Vein endothelial cell (primary cell): ENCODE data around the gene GALNT18.

- CAGE, long polyA plus RNA = no peak
Observed at GRCh38 chr11:10326806-10327124, 21.9 kb downstream of the ADM start.

GRCh38 chr11:10366429-10367151, 61.7 kb downstream of the ADM start:
- CAGE, long polyA plus RNA = no peak

- CAGE, long polyA plus RNA = no peak
Observed at GRCh38 chr11:10372351-10372740, 67.5 kb downstream of the ADM start.

GRCh38 chr11:10455799-10456886, 1.1 kb downstream of the AMPD3 start:
- CAGE, long polyA plus RNA = no peak

DNA sequence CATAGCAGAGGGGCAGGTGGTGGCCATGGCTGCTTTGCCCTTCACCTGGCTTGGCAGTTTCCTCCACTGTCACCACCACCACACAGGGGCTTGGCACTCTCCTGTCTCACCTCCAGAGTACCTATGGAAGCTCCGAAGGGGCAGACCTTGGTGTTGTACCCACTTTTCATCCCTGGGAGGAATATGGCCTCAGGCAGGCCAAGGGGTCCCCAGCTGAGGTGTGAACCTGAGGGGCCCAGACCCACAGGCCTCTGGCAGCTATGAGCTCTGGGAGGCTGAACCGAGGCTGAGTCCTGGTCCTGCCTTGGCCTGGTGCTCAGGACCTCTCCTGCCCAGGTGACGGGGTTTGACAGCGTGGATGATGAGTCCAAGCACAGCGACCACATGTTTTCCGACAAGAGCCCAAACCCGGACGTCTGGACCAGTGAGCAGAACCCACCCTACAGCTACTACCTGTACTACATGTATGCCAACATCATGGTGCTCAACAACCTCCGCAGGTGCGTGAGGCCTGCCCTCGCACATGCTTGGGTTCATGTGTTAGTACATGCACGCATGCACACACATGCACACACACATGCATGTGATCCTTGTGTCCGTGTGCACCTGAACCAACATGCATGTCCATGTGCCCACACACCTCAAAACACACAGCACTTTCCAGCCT, 41.1 kb downstream of the RNF141 start:
- CAGE, long polyA plus RNA = no peak

GRCh38 chr11:10558813-10559518, 9.5 kb downstream of the LYVE1 start:
- CAGE, long polyA plus RNA = no peak

DNA sequence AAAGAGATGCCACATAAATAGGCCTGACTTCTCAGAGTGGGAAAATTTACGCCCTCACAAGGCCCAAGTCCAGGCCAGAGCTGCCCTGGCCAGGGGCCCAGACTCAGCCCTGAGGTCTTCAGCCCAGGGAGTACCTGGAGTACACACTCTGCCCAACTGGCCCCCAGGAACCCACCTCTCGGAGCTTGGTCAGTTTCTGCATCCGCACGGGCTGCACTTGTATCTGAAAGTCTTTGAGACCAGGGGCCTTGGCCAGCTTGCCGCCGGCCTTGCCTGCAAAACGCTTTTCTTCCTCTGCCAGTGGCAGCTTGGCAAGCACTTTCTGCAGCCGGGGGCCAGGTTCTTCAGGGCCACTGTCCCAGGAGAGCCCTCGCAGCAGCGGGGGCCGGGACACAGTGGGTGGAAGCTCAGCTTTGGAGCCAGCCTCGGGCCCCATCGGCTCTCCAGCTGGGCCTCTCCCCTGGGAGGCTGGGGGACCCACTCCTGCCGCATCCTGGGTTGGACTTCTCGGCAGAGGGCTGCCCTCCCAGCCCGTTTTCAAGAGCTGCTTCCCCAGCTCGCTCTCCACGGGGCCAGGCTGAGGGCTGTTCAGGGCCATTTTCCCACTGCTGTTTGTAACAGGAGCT, 57.4 kb upstream of the LYVE1 start:
- CAGE, long polyA plus RNA = no peak

DNA sequence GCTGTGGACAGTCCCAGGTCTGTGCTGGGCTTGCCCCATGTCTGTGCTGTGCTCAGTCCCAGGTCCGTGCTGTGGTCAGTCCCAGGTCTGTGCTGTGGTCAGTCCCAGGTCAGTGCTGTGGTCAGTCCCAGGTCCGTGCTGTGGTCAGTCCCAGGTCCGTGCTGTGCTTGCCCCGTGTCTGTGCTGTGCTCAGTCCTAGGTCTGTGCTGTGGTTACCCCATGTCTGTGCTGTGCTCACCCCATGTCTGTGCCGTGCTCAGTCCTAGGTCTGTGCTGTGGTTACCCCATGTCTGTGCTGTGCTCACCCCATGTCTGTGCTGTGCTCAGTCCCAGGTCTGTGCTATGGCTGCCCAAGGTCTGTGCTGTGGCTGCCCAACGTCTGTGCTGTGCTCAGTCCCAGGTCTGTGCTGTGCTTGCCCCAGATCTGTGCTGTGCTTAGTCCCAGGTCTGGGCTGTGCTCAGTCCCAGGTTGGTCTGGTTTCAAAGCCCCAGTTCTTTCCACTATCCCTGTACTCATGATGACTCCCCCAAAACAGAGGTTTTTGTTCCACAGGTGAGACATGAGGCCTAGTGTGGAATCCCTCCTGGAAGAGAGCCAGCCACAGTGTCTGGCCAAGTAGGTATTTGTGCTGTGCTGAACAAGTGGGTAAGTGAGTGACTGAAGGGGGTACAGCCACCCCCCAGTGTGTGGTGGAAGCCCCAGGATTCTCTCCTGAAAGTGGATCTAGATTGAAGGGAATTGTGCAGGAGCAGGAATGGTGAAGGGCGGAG, 34.8 kb downstream of the IRAG1 start:
- CAGE, long polyA plus RNA = no peak

GRCh38 chr11:10659526-10660084, 34.0 kb downstream of the IRAG1 start:
- CAGE, long polyA plus RNA = no peak

- CAGE, long polyA plus RNA = no peak
Observed at GRCh38 chr11:10669096-10669644, 24.4 kb downstream of the IRAG1 start.

DNA sequence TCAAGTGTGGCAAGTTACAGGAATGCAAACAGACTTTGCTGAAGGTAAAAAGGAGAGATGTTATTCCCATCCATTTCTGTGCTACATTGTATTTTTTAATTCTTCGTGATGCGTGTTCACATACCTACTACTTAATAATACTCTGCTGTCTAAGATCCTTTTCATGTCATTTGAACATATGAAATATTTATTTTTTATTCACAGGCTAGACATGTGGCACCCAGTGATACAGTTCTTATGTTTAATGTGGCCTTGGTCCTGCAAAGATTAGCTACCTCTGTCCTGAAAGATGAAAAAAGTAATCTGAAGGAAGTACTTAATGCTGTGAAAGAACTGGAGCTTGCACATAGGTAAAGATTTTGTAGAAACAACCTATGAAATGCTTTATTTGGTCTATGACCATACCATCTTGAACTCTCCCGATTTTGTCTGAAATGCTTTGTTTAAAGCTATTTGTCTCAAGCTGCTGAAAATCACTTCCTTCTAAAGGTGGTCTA, 19.3 kb downstream of the CTR9 start:
- CAGE, long polyA plus RNA = no peak

GRCh38 chr11:10771473-10771894, 20.4 kb downstream of the CTR9 start:
- CAGE, long polyA plus RNA = no peak

- CAGE, long polyA plus RNA = no peak
Observed at GRCh38 chr11:10807145-10807373, 1.7 kb downstream of the EIF4G2 start.

DNA sequence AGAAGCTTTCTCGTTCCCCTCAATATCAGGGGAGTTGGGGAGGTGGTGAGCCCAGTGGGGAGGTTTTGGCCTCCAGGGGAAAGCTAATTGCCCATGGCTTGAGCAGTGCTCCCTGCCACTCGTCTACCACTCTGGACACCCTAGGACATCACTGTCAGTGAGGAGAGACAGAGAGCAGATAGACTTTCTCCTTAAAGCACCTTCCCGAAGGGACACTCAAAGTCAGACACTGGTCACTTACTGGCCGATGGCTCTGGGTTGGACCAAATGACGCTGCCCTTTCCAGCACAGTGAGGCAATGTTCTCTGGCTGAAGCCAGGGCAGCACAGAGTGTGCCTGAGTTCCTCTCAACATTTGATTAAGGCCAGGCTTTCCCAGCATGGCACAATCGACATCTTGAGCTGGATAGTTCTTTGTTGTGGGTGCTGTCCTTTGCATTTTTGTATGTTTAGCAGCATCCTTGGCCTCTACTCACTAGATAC, 206.3 kb downstream of the CSNK2A3 start:
- CAGE, long polyA plus RNA = no peak

DNA sequence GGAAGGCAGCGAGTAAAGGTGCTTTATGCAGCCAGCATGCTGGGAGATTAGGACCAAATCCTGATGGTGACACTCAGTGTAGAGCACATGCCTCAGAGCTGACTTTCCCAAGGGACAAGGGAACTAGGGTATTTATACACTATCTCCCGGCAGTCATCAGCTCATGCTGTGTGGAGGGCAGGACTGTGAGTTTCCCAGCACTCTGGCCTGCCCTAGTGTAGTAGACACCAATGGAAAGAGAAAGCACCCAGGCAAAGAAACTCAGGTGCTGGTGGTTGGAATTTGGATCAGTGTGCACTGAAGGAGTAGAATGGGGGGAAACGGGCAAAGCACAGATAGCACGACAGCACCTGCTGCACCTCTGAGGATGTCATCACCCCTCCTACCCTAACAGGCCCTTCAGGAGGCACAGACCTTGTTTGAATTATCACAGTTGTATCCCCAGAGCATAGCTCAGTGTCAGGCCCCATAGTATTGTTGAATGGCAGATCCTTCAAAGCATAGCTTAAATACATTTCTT, 128.4 kb upstream of the CSNK2A3 start:
- CAGE, long polyA plus RNA = no peak

GRCh38 chr11:11580453-11581132, 41.2 kb downstream of the GALNT18 start:
- CAGE, long polyA plus RNA = no peak

DNA sequence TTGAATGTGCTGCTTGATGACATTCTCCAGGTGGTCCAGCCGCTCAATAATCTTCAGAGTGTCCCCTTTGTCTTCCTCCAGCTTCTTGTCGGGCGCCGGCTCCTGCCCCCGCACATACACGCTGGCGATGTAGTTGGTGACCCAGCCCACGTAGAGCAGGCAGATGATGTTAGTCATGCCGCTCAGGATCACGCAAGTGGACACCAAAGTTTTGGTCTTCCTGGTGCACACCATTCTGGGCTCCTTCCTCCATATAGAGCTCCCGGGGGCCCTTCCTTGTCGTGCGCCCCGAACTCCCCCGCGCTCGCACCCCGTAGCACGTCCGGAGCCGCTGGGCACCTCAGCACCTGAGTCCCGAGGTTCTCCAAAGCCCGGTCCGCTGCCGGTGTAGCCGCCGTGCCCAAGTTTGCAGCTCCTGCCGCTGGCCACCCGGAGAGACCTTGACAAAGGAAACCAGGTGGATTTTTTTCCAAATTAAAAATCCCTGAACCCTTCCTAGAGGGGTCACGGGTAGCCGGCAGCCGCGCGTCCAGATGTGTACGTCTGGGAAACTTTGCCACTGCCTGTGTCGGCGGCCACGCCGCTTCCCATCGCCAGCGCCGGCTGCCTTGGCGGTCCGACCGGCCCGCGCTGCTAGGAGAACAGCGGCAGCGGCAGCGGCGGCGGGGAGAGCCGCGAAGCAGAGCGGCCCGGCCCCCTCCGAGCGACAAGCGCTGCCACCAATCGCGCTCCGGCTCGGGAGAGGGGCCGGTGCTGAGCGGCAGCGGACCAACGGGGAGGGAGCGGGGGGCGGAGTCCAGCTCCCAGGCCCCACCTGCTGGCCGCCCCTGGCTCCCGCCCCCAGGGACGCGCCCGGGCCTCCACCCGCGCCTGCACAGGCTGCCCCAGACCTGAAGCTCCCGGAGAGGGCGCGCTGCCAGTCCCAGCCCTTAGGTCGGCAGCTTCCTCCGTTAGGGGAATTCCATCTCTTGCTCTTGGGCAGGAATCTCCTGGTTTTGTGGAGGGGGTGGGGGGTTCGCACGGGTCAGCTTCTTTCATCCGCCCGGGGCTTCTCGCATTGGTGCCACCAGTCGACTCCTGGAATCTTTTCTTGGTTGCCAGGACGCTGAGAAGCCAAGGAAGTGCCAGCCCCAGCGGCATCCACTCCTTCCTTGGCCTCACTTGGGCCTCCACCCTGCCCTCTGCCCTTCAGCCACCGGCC, at the start of gene GALNT18:
Gene GALNT18, minus strand, starts transcription at position 646 of the 1,201 bp plus-strand sequence.
- CAGE, long polyA plus RNA = no peak

GRCh38 chr11:11842951-11843121, 1.1 kb downstream of the USP47 start:
- CAGE, long polyA plus RNA = no peak

- CAGE, long polyA plus RNA = no peak
Observed at GRCh38 chr11:11843168-11843748, 1.5 kb downstream of the USP47 start.

- CAGE, long polyA plus RNA = no peak
Observed at GRCh38 chr11:12150820-12151197, 40.4 kb downstream of the MICAL2 start.